Stomach (tissue), 7 donors: ENCODE measurements around a stretch of chr3.

DNA sequence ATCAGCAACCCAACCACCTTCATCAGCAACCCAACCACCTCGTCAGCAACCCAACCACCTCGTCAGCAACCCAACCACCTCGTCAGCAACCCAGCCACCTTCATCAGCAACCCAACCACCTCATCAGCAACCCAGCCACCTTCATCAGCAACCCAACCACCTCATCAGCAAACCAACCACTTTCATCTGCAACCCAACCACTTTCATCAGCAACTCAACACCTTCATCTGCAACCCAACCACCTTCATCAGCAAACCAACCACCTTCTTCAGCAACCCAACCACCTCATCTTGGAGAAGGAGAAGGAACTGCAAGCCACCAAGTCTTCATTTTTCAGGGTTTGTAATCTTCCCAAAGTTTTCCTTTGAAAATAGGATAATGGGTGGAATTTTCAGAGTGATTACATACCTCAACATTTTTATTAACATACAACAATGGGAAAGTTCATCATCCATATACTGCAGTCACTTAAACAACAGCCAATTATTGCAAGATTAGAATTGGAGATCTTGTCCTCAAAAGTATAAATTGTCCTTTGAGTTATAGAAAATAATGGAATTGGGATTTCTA is 78.9 kb downstream of the LMLN start:
- PRO-cap = no peak
- RAMPAGE, long total RNA, 5 experiments = no peak in any of the 5 experiments
- RRBS = no CpG with 5 or more reads among the region's 3 CpGs